Subcutaneous preadipocyte (primary cell): ENCODE measurements around a stretch of chr2.

DNA sequence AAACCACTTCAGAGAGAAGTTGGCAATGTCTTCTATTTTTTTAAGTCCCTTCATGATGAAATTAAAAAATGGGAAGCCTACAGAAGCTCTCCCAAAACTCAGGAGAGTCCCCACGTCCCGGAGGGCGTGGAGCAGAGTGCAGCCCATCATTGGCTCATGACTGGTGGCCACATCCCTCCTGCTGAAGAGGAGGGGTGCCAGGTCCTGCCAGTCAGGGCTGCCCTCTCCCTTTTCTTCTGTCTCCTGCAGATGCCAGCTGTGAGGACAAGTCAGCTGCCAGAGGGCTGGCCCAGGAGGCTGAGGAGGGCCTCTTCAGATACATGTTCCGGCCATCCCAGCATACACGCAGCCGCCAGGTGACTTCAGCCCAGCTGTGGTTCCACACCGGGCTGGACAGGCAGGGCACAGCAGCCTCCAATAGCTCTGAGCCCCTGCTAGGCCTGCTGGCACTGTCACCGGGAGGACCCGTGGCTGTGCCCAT, 2.4 kb downstream of the INHA start:
- CAGE, long polyA plus RNA, result no peak

DNA sequence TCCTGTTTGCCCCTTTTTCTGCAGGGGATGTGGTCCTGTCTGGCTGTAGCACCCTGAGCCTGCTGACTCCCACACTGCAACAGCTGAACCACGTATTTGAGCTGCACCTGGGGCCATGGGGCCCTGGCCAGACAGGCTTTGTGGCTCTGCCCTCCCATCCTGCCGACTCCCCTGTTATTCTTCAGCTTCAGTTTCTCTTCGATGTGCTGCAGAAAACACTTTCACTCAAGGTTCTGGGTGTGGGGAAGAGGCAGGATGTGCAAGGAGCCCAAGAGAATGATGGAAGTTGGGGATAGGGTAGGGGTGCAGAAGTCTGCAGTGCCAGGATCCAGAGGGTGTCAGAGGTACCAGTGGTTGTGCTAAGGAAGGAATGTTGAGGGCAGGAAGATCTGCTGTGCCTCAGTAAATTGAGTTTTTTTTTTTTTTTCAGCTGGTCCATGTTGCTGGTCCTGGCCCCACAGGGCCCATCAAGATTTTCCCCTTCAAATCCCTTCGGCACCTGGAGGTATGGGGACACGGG, 3.6 kb downstream of the STK11IP start:
- CAGE, long polyA plus RNA, result no peak

DNA sequence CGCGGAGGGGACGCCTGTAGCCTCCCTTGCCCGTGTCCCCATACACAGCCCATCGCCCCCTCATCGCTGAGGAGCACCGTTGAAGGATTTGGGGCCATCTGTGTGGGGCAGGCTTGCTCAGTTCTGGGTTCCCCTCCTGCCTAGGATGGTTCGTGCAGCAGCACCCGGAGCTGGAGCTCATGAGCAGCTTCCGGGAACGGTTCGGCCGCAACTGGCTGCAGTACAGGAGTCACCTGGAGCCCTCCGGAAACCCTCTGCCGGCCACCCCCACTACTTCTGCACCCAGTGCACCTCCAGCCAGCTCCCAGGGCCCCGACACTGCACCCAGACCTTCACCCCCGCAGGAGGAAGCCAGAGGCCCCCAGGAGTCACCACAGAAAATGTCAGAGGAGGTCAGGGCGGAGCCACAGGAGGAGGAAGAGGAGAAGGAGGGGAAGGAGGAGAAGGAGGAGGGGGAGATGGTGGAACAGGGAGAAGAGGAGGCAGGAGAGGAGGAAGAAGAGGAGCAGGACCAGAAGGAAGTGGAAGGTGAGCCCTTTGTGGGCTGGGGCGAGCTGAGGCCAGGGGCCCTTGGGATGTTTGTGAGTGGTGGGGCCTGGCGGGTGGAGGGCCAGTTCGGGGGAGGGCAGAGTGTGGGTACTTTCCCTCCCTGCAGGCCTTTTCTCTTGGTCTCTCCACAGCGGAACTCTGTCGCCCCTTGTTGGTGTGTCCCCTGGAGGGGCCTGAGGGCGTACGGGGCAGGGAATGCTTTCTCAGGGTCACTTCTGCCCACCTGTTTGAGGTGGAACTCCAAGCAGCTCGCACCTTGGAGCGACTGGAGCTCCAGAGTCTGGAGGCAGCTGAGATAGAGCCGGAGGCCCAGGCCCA, 10.5 kb downstream of the STK11IP start:
- CAGE, long polyA plus RNA, result no peak

GRCh38 chr2:219616323-219616930, 11.0 kb upstream of the SLC4A3 start:
- CAGE, long polyA plus RNA, result no peak

GRCh38 chr2:219769025-219770128, 141.9 kb downstream of the SLC4A3 start:
- CAGE, long polyA plus RNA, result no peak

GRCh38 chr2:219852122-219852674, 224.8 kb downstream of the SLC4A3 start:
- CAGE, long polyA plus RNA, result no peak

DNA sequence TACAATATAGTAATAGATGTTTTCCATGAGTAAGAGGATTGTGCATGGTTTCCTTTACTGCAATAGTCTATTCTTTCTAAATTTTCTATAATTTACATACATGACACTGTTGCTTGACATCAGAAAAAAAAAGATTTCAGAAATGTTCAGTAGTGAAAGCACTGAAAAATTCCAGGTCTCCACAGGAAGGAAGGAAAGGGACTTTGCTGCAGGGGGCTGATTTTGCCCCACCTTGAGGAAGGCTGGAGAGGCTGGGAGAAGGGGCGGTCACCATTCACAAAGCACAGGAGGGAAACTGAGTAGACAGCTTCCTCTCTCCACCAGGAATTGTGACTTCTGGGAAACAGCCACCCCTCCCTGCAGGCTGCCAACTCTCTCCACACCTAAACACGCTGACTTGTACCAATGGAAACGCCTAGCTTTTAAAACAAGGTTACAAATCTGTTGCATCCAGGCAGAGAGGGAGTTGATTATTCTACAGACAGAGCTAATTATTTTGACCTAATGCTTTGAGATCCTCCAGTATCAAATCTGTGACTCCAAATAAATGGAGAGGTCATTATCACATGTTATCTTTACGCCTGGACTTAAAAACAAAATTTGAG, 42.9 kb downstream of the EPHA4 start:
- CAGE, long polyA plus RNA, result no peak

- CAGE, long polyA plus RNA, result no peak
Measured at GRCh38 chr2:222235558-222235821, 63.3 kb downstream of the PAX3 start.

DNA sequence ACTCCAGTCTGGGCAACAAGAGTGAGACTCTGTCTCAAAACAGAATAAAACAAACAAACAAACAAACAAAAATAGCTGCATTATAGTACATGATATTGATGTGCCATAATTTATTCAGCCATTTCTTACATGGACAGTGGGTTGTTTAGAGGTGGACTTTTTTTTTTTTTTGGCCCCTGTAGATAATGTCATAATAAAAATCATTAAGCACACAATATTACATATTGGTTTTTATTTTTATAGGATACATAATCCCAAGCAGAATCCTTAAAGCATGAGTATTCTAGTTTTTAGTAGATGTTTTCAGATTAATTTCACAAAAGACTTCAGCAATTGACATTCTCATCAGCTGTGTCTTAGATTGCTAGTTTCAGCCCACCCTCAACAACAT, 24.0 kb upstream of the ENSG00000288658 start:
- CAGE, long polyA plus RNA, result no peak

GRCh38 chr2:222423405-222423795, 943 bp upstream of the SGPP2 start:
- CAGE, long polyA plus RNA, result no peak

- CAGE, long polyA plus RNA, result no peak
Measured at GRCh38 chr2:222655334-222655857, 496 bp downstream of the FARSB start.

DNA sequence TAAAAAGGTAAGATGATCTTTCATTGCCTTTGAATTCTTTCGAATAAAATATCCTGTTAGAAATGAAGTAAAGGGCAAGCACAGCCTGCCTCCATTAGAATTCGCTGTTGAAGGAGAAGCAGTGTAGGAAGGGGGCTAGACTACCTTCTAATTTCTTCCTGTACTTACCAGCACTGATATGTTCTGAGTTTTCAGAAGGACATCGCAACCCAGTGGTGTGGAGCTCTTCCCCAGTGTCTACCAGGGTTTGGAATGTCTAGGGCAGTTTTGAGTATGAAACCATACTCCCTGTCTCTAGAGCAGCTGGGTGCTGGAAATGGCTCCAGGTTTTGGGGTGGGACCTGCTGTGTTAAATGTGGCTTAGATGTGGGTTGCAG, 48.3 kb downstream of the ACSL3 start:
- CAGE, long polyA plus RNA, result no peak

DNA sequence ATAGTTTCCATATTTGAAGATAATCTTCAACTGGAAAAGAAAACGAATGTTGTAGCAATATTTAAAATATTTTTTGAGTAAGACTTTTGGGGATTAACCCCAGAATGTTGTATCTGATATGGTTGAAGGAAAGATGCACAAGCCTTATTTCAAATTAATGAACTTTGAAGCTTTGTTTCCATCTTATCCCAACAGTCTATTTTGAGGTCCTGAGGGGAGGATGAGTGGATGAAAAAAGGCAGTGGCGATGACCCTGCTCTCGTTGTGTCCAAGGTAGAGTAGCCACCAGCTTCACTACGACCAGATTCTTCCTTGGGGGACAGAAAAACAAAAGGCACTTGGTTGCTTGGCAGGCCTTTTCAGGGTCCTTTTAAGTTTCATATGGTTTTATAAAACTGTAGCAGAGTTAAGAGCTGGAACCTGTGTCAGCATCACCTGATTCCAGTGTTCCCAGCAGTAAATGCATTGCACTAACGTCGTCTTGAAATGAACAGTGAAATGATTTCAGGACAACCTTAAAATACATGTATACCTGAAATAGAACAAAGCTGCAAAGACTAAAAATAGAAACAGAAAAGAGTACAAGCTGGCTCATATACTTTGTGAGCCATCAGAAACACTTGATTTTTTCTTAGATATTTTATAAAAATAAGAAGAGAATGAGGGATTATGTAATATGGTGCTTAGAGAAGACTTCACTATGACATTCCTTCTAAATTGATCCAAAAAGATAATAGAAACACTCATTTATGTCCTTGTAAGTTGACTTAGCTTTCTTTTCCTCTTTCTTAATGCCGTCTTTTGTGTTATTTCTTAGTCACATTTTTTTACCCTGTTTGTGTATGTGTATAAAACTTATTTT, 51.9 kb downstream of the ACSL3 start:
- CAGE, long polyA plus RNA, result no peak

- CAGE, long polyA plus RNA, result no peak
Measured at GRCh38 chr2:223093250-223093731, 41.3 kb downstream of the KCNE4 start.

DNA sequence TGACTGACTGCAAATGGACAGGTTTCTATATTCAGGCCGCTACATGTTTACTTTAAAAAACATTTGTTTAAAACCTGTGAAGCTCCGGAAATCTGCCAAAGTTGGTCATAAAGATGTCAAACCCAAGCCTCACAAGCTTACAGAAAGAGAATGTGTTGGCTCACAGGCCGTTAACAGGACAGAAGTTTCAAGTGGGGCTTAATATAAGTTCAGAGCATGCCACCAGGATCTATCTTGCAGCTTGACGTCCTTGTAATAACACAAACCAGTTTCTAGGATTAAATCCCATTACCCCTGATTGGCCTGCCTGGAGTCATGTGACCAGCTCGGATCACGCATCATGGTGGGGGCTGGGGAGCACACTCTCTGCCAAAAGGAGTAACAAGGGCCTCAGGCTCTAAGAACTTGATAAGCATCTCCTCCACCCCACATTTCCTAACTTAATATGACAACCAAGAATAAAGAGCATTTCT, 38.9 kb upstream of the SCG2 start:
- CAGE, long polyA plus RNA, result no peak

GRCh38 chr2:223895578-223895943, 49.6 kb downstream of the WDFY1 start:
- CAGE, long polyA plus RNA, result no peak

- CAGE, long polyA plus RNA, result no peak
Measured at GRCh38 chr2:223941441-223941847, 3.7 kb downstream of the WDFY1 start.

DNA sequence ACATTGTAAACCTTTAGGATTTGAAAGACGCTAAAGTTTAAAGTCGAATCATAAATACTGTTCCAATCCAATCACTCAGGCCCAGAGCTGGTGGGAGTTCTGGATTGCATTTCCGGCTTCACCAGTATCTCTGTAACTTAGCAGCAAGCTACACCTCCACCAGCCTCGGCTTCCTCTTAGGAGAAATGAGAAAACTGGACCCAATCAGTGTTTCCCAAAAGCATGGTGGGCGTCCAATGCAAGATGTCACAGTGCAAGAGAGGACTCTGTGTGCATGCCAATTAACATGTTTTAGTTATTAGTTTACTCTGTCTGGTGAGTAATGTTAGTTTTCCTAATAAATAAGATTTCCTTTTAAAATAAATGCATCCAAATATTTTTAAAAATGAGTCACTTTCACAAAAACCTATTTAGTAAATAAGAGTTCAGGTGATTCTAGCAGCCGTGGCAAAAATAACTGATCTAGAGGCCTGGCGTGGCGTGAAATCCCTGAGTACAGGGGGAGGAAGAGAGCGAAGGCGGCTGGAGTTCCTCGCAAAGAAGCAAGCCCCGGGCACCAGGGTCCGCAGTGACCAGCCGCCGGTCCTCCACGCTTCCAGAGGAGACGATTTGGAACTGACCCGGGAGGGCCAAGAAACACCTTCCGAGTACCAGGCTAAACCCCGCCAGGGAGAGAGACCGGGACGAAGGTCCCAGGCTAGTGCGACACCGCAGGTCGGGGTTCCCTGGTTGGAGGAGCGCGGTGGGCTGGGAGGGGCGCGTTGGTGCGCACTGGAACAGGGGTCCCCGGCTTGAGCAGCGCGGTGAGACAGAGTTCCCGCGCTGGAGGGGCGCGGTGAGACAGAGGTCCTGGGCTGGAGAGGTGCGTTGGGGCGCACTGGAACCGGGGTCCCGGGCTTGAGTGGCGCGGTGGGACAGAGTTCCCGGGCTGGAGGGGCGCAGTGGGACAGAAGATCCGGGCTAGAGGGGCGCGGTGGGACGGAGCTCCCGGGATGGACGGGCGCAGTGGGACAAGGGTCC, 1.1 kb downstream of the WDFY1 start:
- CAGE, long polyA plus RNA, result no peak

- CAGE, long polyA plus RNA, result no peak
Measured at GRCh38 chr2:224147205-224147612, 108.1 kb upstream of the SERPINE2 start.

DNA sequence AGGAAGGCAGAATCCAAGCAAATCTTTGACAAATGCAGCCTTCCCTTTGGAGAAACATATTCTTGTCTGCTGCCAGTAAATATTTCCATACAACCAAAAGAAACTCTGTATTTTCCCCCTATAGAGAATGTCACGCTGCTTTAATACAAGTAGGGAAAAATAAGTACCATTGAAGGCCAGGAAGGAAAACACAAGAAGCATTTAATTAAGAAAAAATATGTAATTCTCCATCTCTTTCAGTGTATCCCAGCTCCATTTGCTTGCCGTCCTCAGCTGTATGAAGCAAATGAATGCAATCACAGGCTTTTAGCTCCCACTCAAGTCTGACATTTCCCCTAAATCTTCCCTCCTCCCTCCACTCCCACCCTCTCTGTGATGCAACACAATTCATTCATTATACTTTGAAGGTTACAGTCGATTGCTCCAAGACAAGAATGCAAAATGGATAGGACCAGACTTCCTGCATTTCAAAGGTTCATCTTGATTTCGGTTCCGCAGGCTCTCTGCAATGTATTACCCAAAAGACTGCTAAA, 172.6 kb upstream of the SERPINE2 start:
- CAGE, long polyA plus RNA, result no peak